BE2C (cell line): ENCODE measurements around a stretch of chr1.

DNA sequence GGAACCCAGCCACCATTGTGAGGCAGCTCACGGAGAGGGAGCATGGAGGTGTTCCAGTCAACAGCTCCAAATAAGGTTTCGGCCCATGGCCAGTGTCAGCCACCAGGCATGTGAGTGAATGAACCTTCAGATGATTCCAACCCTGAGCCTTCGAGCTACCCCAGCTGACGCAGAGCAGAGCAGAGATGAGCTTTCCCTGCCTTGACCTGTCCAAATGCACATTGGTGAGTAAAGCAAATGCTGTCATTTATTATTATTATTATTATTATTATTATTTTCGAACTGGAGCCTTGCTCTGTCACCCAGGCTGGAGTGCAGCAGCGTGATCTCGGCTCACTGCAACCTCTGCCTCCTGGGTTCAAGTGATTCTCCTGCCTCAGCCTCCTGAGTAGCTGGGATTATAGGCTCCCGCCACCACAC, 57.9 kb downstream of the SYDE2 start:
- RRBS, result no CpG with 5 or more reads among the region's 8 CpGs

GRCh38 chr1:85258903-85259324, 548 bp downstream of the C1orf52 start:
- RRBS, result 5% methylated on average over 1 of the region's 24 CpGs

GRCh38 chr1:85289868-85290469, 13.5 kb upstream of the BCL10 start:
- RRBS, result no CpG with 5 or more reads among the region's 6 CpGs

DNA sequence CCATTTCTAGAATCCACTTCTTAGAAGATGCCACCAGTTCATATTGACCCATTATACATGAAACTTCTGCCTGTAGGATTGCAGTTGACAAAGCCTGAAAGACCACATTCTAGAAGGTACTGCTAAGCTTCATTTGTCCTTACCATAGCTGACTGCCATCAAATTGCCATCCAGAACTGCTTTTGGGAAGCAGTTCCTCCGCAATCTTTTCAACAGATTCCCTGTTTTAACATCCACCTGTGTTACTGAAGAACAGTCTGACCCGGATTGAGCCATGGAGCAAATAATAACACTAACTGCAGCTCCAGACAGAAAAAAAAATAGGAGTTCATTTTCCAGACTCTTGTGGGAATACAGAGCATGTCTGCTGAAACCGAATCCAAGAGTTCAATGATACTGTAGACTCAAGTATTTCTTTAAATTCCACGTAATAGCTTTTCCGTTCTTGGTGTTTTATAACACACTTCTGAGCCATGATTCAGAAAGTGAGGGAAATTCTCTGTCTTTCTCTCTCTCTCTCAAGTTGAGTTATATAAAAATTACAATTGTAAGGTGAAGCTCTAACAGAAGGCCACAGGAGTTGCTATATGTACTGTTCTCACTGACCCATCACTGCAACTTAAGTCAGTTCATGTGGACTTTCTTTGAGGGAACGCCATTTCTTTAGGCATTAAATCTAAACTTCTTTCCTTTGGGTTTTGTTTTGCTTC, 60.6 kb downstream of the DDAH1 start:
- RRBS, result no CpG with 5 or more reads among the region's 6 CpGs

- RRBS, result no CpG with 5 or more reads among the region's 4 CpGs
Observed at GRCh38 chr1:85417830-85418464, 47.0 kb downstream of the DDAH1 start.

DNA sequence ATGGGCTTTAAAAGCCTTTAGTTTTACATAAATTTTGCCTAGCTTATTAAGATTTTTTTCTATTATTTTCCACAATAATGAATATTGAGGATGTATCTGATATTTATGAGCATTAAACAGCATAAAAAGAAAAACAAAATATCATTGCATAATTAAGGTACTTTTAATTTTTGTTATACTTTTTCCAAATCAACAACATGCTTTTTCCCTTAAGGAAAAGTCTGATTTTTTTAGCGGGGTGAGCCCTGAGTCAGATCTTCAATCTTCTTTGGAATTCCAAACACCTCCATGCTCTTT, 24.9 kb downstream of the DDAH1 start:
- RRBS, result no CpG with 5 or more reads among the region's 1 CpG

DNA sequence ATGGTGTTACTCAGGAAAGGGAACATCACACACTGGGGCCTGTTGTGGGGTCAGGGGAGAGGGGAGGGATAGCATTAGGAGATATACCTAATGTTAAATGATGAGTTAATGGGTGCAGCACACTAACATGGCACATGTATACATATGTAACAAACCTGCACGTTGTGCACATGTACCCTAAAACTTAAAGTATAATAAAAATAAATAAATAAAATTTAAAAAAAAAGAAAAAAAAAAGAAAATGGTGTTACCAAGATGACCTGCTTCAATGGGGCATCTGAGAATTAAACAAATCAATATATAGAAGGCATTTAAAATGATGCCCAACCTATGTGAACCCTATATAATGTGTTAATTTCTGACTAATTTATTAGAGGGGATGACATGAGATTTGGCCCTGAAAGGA, 4.7 kb upstream of the CCN1 start:
- RRBS, result no CpG with 5 or more reads among the region's 1 CpG

DNA sequence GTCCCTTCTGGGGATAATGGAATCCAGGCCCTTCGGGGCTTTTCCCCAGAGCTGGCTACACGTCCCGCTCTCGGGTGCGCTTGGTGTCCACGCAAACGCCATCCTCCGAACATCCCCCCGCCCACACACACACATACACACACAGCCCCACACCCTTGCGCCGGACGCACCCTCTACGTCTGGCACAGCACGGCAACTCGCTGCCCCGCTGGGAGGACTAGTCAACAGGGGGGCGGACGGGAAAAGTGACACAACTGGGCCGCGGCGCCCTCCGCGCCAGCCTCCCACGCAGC, 4.1 kb upstream of the CCN1 start:
- RRBS, result no CpG with 5 or more reads among the region's 24 CpGs

GRCh38 chr1:86502612-86503551, 34.2 kb downstream of the CLCA1 start:
- RRBS, result no CpG with 5 or more reads among the region's 19 CpGs

DNA sequence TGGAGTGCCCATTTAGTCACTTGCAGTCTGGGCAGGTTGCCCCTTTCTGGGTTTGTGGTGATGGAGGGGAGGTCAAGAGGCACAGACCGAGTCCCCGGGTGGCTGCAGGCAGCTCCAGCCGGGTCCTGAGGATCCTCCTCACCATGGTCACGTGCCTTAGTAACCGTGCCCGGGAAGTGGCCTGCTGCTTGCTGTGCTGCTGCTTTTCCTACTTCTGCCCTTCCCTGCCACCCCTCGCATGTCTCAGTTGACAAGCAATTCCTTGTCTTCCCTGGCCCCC, 34.8 kb downstream of the CLCA1 start:
- RRBS, result 33% methylated on average over 1 of the region's 7 CpGs

- RRBS, result no CpG with 5 or more reads among the region's 6 CpGs
Observed at GRCh38 chr1:86774798-86775208, 70.4 kb downstream of the SH3GLB1 start.

GRCh38 chr1:86788874-86789264, 84.5 kb downstream of the SH3GLB1 start:
- RRBS, result 72% methylated on average over 4 of the region's 6 CpGs

- RRBS, result no CpG with 5 or more reads among the region's 5 CpGs
Observed at GRCh38 chr1:87327499-87327906, 1.2 kb upstream of the LMO4 start.

DNA sequence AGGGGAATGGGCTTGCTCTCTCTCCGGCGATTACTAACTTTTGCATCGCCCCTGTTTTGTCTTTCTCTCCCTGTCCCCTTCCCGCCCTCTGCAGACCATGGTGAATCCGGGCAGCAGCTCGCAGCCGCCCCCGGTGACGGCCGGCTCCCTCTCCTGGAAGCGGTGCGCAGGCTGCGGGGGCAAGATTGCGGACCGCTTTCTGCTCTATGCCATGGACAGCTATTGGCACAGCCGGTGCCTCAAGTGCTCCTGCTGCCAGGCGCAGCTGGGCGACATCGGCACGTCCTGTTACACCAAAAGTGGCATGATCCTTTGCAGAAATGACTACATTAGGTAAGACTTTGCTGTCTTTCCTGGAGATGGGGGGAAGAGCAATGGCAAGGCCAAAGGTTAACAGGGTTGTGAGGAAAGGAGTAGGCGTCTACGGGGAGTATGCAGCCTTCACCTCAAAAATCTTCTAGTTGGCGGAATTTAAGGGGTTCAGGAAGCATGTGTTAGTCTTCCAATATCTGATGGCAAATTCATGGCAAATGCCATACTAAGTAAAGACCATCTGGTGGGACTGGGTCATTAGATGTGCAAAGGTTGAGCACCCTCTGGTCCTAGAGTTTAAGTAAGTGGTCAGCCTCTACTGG, 3.4 kb downstream of the LMO4 start:
- RRBS, result 7% methylated on average over 10 of the region's 23 CpGs

- RRBS, result no CpG with 5 or more reads among the region's 1 CpG
Observed at GRCh38 chr1:88773548-88773949, 89.5 kb downstream of the PKN2 start.

- RRBS, result no CpG with 5 or more reads among the region's 1 CpG
Observed at GRCh38 chr1:89009210-89009955, 13.3 kb downstream of the GBP3 start.

GRCh38 chr1:89045224-89045665, 19.8 kb downstream of the GBP1 start:
- RRBS, result no CpG with 5 or more reads among the region's 2 CpGs

- RRBS, result no CpG with 5 or more reads among the region's 16 CpGs
Observed at GRCh38 chr1:89582568-89583164, 50.3 kb upstream of the LRRC8C start.

DNA sequence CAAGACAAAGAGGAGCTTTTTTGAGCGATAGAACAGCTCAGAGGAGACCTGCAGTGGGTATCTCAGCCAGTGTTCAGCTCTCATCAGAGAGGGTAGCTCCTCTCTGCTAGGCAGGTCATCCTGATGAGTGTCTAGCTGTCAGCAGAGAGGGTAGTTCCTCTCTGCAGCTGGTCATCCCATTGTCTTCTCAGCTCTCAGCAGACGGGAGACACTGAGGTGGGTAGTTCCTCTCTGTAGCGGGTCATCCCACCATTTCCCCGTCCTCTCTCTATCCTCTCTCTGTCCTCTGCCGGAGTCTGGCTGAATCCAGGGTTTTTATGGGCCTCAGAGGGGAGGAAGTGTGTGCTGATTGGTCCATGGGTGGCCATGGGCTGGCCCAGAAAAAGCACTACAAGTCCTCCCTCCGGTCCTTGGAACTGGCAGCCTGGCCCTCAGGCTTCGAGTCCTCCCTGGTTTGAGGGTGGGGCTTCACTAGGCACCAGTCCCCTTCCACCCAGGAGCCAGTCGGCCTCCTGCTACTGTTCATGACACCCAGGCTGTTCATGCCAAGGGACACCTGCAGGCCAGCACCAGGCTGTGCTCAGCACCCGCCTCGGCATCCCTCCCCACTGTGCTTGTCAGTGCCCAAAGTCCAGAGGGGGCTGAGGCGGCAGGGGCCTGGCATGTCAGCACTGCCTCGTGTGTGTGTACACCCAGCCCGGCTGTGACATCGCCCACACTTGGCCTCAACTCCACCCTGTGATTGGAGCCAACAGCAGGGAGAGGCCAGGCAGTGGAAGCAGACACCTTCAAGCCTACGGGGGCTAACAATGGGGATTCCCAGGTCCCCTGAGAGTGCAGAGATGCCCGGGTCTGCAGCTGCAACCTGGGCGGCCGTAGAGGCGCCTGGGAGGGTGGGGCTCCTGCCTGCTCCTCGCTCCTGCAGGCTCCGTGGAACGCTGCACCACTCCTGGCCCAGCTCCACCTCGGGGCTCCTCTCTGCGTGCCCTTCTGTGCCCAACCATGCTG, 23.0 kb upstream of the LRRC8C start:
- RRBS, result 83% methylated on average over 1 of the region's 24 CpGs